Sciatic nerve (tissue), 1 donor: Measurements from ENCODE around the gene TMEM225B.

DNA sequence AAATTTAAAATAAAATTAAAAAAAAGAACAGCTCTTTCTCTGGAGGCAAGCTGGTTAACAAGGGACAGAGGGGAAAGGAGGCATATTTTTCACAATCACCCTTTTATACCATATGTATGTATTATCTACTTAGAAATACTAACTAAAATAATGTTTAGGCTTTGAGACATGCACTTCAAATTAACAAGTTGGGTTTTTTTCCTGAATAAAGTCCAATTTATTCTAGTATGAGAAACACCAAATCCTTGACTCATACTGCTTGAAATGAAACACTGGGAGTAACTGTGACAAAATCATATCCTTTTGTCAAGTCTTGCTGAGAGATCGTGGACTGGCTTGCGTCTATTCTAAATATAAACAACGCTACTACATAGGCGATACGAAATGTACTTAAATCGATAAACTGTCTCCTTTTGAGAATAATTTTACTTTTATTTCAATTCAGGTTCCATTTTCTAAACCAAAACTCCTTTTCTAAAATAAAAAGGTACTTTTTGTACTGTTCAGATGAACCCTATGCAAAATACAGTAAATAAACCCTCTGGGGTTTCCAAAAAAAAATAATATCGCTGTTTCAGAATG, 16.3 kb downstream of the SMURF1 start:
- PRO-cap, result no peak

GRCh38 chr7:99141652-99142849, 1.9 kb downstream of the SMURF1 start:
- PRO-cap, result bidirectional peak, plus-strand start at chr7:99141961, minus-strand start at chr7:99141885; bidirectional peak, plus-strand start at chr7:99142624, minus-strand start at chr7:99142464

- PRO-cap, result unidirectional peak, minus-strand start at chr7:99210281; unidirectional peak, minus-strand start at chr7:99210342
Observed at GRCh38 chr7:99210065-99210763, 2.3 kb upstream of the KPNA7 start.

GRCh38 chr7:99211529-99212199, 3.7 kb upstream of the KPNA7 start:
- PRO-cap, result no peak

DNA sequence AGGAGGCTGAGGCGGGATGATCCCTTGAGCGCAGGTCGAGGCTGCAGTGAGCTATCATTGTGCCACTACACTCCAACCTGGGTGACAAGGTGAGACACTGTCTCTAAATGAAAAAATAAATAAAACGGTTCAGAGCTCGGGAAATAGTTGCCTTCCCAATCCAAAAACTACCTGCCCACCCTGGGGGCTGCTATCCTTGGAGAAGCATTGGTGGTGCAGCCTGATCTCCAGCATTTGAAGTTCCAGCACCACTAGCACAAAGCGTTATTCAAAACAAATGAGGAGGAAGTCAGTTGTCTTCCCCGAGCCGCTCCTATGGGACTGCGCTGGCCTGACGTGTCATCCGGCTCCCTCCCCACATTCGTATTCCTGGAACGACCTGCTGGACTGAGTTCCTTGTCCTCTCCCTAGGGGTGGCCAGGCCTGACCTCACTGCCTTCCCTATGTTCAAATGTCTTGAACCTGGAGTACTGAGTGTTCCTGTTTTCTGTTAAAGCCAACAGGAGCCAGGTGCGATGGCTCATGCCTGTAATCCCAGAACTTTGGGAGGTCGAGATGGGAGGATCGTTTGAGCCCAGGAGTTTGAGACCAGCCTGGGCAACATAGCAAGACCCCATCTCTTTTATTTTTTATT, 2.4 kb upstream of the ZNF789 start:
- PRO-cap, result bidirectional peak, plus-strand start at position 366 of the sequence, minus-strand start at position 236 of the sequence

GRCh38 chr7:99561003-99561597, 2.7 kb downstream of the ZNF655 start:
- PRO-cap, result no peak

- PRO-cap, result no peak
Observed at GRCh38 chr7:99597944-99598520, at the start of gene TMEM225B. TMEM225B (plus strand) TSS chr7:99598267.

GRCh38 chr7:99624216-99624974, 7.6 kb downstream of the ZSCAN25 start:
- PRO-cap, result no peak

- PRO-cap, result no peak
Observed at GRCh38 chr7:99625729-99626453, 9.1 kb downstream of the ZSCAN25 start.

DNA sequence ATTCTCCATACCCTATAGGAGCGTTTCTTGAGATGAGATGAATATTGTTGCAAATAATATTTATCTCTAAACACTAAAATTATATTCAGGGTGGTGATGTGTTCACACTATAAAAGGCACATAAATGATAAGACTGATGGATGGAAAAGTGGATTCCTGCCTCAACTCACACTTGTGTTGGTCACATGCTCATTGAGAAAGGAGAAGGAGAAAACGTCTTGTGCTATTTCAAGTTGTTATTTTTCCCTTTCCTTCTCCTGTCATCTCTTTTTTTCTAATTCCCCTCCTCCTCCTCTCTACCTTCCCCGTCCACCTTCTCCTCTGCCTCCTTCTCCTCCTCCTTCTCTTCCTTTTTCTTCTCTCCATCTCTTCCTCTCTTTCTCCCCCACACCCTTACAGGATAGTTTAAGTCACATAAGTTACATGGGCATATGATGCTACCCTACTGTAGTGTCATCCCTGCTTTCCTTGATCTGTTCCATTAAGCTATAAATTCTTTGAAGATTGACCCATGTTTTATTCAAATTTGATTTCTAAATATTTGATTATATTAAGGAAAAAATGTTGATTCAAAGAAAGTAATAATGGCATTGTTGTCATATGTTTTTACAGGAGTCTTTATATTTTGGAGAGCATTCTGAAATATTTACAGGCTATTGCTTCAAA, 29.2 kb downstream of the CYP3A5 start:
- PRO-cap, result no peak

- PRO-cap, result no peak
Observed at GRCh38 chr7:99699141-99699692, 19.4 kb upstream of the CYP3A5 start.

DNA sequence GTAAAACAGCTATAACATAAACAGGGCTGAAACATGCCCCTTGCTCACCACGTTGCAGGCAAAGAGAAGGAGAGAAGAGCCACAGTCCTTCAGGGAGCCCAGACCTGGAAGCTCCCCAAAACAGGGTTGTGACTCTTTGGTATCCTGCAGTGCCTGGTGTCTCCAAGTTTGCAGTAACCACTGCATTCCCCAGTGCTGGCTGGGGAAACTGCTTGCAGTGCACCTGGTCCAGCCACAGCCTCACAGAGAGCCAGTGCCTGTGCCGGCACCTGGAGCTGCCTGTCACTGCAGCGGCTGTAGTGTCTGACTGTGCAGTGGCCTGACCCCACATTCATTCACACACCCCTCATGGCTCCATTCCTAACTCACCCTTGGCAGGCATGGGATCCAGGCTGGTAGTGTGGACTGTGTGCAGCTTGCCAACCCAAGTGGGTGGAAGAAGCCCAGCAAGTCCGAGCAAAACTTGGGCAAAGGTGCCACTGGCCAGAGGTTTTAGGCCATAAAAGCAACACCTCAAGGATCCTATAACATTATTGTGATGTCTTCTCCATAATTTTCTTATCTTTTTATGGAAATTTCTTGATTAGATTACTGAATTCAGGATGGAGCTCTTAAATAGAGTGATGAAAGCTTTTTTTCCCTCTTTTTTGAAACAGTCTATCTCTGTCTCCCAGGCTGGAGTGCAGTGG, 3.7 kb upstream of the CYP3A43 start:
- PRO-cap, result no peak

- PRO-cap, result no peak
Observed at GRCh38 chr7:99837907-99838386, 10.1 kb downstream of the CYP3A43 start.

DNA sequence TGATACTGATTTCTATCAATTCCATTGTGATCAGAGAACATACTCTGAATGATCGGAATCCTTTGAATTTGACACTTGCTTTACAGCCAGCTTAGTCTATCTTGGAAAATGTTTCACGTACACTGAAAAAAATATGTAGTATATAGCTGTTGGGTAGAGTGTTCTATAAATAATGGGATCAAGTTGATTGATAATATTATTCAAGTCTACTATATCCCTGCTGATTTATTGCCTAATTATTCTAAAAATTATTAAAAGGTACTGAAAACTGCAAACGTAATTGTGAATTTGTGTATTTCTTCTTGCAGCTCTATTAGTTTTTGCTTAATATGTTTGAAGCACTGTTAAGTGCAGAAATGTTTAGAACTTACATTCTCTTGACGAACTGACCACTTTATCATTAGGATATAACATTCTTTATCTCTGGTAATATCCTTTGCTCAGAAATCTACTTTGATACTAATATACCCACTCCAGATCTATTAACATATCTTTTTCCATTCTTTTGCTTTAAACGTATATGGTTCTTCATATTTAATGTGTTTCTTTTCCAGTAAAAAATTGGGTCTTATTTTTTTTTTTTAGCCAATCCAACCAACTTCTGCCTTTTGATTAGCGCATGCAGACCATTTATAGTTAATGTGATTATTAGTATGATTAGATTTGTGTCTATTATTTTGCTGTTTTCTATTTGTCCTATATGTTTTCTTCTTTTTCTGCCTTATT, 18.7 kb upstream of the OR2AE1 start:
- PRO-cap, result no peak

DNA sequence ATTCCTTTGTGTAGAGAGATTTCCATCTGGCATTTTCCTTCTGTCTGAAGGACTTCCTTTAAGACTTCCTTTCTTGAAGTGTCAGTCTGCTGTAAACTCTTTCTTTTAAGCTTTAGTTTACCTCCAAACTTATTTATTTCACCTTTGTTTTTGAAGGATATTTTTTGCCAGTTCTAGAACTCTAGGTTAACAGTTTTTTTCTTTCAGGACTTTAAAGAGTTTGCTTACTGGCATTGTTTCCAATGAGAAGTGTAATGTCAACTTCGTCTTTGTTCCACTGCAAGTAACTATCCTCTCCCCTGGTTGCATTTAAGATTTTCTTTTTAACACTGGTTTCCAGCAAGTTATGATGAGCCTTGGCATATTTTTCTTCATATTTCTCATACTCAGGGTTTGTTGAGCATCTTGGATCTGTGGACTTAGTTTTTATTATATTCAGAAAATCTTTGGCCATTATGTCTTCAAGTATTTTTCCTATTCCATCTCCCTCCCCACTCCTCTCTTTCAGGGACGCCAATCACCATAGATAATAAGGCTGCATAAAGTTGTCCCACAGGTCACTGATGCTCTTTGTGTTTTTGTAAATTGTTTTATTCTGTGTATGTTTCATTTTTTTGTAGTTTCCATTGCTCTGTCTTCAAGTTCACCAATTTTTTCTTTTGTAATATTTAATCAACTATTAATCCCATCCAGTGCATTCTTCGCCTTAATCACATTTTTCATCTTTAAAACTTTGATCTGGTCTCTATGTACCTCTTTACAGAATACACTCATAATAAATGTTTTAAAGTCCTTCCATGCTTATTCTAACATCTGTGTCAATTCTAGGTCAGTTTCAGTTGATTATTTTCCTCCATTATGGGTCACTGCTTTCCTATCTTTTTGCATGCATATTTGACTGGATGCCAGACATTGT, 18.5 kb downstream of the TRIM4 start:
- PRO-cap, result no peak

DNA sequence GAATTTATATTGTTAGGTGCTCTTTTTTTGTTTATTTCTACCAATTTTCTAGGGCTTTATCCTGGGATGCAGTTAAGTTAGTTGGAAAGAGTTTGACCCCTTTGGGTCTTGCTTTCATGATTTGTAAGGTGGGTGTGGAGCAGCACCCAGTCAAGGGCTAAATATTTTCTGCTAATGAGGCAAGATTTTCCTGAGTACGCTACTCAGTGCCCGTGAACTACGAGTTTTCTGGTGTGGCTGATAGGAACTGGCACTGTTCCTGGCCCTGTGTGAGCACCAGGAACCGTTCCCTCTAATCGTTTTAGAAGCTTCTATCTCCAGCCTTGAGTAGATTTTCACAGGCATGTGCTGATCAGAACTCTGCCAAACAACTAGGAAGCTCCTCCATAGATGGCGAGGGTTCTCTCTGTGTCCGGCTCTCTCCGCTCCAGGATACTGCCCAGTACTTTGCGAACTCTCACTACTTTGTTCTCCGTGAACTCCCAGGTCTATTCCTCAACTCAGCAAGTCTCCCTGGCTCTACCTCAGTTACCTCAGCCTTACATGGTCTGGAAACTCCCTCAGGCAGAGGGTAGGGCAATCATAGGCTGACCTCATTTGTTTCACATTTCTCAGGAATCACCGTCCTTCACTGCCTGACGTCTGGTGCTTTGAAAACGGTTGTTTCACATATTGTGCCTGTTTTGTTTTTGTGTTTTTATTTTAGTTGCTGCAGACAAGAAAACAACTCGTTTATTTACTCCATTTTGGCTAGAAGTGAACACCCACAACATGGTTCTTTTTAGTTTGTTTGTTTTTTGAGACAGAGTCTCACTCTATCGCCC, 17.7 kb downstream of the TRIM4 start:
- PRO-cap, result no peak

DNA sequence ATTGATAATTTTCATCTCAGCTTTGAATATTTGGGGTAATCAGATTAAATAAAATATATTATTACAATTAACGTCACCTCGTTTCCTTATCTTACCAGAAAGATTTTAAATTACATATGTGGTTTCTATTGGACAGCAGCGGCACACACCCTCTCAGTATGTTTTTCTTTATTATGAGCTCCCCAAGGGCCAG, 849 bp downstream of the TRIM4 start:
- PRO-cap, result no peak

- PRO-cap, result bidirectional peak, plus-strand start at chr7:99997708, minus-strand start at chr7:99997707
Observed at GRCh38 chr7:99997190-99998234, 17.9 kb upstream of the ZKSCAN1 start.

DNA sequence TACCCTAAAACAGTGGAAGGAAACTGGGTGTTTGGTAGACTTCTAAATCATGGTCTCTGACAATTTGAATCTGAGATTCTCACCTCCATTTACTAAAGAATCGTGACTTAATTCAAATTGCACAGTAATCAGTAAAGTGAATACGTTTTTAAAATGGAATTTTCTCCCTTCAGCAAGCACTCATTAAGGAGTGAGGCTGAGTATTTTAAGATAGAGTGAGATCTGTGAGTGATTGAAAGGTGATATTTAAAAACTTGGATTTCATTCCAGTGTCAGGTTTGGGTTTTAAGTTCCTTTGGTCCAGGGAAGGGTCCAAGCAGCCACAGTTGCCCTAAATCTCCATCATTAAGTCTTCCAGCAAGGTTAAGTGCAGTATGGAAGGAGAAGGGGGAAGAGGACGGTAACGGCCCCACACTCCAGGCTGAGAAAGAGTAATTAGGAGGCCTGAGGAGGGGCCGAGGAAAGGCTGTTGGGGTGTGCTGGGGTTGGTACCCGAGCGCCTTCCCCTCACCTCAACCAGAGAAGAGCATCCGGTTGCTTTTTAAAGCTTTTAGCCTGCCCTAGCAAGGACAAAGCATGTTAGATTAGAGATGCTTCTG, 9.2 kb upstream of the ZSCAN21 start:
- PRO-cap, result no peak

DNA sequence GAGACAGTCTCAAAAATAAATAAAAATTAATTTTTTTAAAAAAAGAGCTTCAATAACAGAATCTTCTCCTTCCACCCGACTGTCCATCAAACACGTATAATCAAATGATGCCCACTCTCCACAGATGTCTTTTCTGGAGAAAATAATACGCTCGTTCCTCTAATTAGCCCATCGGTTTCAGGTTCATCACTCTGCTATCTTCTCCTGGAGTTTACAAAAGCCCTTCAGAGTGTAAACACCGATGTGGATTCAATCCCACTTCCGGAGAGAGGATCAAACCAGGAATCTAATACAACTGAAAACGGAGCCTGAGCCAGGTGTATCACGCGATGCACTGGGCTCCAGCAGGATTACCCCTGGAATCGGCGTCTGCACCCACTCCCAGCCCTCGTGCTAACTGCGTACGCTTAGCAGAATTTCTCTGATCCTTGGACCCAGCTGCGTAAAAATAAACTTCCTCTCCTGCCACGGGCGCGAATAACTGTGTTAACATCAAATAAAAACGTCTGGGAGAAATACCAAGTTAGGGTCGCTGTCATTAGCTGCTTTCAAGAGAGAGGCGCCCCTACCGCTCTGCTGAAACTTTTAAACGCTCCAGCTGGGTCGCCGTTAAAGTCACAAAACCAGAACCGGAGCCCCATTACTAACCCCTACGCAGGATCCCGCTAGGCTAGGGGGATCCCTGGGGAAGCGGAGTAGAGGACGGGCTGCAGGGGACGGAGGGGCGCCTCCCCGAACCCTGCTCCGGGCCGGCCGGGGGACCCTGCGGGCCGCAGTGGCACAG, 548 bp downstream of the ZNF3 start:
- PRO-cap, result no peak